Ovary (tissue), 7 donors: Measurements from ENCODE around the gene PWWP2B.

DNA sequence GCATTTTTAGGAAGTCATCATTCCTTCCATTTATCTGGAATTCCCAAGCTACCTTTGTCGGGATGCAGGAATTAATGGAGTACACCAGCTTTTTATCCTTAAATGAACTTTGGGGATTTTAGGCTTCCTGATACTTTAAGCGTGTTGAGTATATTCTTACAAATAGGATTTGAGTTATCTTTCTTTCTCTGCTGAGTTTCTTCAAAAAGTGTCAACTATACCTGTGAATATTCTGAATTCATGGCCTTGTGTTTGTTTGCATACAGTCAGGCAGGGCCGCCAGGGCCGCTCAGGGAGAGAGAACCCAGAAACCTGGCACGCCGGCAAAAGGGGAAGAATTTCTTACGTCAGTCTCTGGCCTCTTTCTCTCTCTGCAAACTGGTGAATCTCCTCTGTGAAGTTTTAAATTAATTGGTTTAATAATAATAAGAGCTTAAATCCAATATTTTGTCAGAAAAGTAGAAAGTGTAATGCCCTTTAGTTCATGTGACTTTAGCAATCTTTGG lies 29.3 kb upstream of the BNIP3 start:
- PRO-cap, 7 experiments: peak in 1 of 7 experiments; most common plus-strand start position 350 of the sequence (in 1); most common minus-strand start position 291 of the sequence (in 1)
- RAMPAGE, long total RNA, 2 experiments: no peak in any of the 2 experiments

DNA sequence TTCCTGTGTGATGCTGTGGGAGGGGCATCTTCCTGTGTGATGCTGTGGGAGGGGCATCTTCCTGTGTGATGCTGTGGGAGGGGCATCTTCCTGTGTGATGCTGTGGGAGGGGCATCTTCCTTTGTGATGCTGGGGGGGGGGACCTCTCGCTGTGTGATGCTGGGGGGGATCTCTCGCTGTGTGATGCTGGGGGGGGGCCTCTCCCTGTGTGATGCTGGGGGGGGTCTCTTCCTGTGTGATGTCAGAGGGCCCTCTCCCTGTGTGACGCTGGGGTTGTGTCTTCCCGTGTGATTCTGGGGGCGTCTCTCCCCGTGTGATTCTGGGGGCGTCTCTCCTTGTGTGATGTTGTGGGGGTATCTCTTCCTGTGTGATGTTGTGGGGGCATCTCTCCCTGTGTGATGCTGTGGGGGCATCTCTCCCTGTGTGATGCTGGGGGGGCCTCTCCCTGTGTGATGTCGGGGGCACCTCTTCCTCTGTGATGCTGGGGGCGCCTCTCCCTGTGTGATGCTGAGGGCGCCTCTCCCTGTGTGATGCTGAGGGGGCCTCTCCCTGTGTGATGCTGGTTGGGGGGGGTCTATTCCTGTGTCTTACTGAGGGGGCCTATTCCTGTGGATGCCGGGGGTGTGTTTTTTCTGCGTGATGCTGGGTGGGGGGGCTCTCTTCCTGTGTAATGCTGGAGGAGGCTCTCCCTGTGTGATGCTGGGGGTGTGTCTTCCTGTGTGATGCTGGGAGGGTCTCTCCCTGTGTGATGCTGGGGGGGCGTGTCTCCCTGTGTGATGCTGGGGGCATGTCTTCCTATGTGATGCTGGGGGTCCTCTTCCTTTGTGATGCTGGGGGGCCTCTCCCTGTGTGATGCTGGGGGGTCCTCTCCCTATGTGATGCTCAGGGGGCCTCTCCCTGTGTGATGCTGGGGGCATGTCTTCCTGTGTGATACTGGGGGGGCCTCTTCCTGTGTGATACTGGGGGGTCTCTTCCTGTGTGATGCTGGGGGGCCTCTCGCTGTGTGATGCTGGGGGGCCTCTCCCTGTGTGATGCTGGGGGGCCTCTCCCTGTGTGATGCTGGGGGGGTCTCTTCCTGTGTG lies 27.6 kb upstream of the DPYSL4 start:
- PRO-cap, 7 experiments: no peak in any of the 7 experiments
- RAMPAGE, long total RNA, 2 experiments: no peak in any of the 2 experiments

GRCh38 chr10:132163574-132163883 lies 23.2 kb upstream of the DPYSL4 start:
- PRO-cap, 7 experiments: no peak in any of the 7 experiments
- RAMPAGE, long total RNA, 2 experiments: no peak in any of the 2 experiments

DNA sequence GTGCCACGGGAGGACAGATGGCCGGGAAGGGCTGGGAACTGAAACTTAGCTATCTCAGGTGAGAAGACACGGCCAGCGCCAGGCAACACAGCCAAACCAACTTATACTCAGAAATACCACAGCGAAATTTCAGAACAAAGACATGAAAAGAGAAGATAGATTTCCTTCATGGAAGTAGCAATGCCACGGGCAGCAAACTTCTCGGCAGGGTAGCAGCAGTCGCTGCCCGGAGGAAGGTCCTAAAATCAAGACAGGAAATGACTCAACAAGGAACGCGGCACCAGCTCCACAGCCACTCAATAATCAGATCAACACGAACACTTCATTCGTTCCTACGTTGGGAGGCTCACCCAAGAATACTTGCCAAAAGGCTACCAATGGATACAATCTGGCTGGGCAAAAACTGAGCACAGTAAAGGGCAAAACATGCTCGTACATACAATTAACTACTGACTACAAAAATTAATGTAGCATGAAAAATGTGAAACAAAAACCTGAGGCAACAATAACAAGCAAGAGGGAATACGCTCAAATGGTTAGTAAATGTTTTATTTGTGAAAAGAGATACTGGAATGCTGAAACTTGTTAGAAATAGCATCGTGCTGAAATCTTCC lies 2.1 kb upstream of the LRRC27 start:
- PRO-cap, 7 experiments: no peak in any of the 7 experiments
- RAMPAGE, long total RNA, 2 experiments: no peak in any of the 2 experiments

DNA sequence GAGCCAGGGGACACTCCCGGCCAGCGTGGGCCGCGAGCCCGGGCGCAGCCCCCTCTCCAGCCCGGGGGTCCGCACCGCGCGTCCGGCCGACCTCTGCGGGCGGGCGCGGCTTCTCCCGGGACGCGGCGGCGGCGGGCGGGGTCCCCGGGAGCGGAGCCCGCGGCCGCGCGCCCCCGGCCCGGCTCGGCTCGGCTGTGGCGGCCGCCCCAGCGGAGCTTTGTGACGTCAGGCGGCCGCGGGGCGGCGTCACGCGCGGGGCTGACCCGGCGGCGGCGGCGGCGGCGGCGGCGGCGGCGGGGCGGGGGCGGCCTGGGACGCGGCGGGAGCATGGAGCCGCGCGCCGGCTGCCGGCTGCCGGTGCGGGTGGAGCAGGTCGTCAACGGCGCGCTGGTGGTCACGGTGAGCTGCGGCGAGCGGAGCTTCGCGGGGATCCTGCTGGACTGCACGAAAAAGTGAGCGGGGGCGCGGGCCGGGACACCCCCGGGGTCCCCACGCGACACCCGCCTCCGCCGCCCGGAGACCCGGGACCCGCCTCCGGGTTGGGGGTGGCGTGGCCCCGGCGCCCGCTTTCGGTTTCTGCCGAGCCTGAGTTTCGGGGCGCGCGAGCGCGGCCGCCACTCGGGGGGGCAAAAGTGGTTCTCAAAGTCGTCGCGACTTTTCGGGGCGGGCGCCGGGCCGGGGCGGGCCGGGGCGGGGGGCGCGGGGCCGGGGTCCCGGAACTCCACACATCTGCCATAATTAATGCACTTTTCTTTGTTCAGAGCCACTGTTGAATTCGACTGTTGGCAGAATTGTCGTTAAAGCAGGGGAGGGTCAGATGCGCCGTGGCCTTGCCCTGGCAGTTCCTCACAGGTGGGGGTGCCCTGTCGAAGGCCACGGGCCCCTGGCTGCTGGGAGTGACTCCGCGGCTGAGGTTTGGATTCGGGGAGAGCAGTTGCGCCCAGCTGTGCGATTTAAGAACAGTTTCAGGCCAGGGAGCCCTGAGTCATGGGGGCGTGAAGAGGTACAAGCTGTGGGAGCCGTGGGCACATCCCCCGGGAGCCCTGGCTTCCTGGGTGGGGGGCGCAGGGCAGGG lies at the start of gene PWWP2B:
Gene PWWP2B, plus strand, starts transcription at position 301 of the 1,075 bp plus-strand sequence.
- PRO-cap, 7 experiments: peak in 7 of 7 experiments; most common plus-strand start position 296 of the sequence (in 4); most common minus-strand start position 196 of the sequence (in 6)
- RAMPAGE, long total RNA, 2 experiments: no peak in any of the 2 experiments

- PRO-cap, 7 experiments: no peak in any of the 7 experiments
- RAMPAGE, long total RNA, 2 experiments: no peak in any of the 2 experiments
Measured at GRCh38 chr10:132506649-132507148, 30.9 kb upstream of the INPP5A start.

- PRO-cap, 7 experiments: peak in 2 of 7 experiments; most common minus-strand start chr10:132515833 (in 2)
- RAMPAGE, long total RNA, 2 experiments: no peak in any of the 2 experiments
Measured at GRCh38 chr10:132515663-132516033, 21.9 kb upstream of the INPP5A start.

DNA sequence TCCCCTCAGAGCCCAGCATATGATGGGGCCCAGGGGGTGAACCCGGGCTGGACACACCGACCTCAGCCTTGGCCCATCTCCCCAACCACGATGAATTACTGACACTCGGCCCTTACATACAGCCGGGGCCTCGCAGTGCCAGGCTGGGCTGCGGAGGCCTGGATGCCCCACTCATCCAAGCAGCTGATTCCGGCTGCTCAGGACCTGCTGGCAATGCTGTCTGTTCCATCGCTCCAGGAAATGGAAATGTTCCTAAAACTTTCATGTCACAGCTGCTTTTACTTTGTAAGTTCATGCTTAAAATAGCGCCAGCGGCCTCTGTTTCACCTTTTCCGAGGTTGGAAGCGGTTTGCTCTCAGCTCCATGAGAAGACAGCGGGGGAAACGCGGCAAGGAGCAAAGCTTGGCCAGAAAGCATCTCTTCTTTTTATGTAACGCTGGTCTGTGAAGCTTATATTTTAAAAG lies 17.2 kb upstream of the INPP5A start:
- PRO-cap, 7 experiments: peak in 6 of 7 experiments; most common plus-strand start position 370 of the sequence (in 2); most common minus-strand start position 254 of the sequence (in 3)
- RAMPAGE, long total RNA, 2 experiments: no peak in any of the 2 experiments

GRCh38 chr10:132536053-132536693 lies 1.4 kb upstream of the INPP5A start:
- PRO-cap, 7 experiments: no peak in any of the 7 experiments
- RAMPAGE, long total RNA, 2 experiments: no peak in any of the 2 experiments

DNA sequence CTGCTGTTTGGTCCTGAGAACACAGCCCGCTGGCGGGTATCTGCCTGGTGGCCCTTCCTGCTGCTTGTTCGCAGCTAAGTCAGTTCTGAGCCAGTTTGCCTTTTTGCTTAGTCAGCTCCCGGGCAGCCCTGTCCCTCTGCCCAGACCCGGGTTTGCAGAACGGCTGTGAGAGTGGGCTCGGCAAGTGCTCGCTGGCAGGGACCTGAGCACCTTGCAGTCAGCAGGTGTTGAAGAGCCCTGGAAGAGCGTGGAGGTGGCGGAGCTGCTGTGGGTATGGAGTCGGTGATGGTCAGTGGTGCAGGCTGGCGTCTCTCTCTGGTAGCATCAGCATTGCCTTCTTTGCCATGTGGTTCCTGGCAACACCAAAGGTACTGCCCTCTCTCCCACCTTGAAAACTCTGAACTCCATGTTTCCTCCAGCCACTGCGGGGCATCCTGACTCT lies 4.6 kb downstream of the INPP5A start:
- PRO-cap, 7 experiments: no peak in any of the 7 experiments
- RAMPAGE, long total RNA, 2 experiments: no peak in any of the 2 experiments

GRCh38 chr10:132591588-132592069 lies 54.0 kb downstream of the INPP5A start:
- PRO-cap, 7 experiments: no peak in any of the 7 experiments
- RAMPAGE, long total RNA, 2 experiments: no peak in any of the 2 experiments

GRCh38 chr10:132666091-132666592 lies 119.8 kb downstream of the NKX6-2 start:
- PRO-cap, 7 experiments: no peak in any of the 7 experiments
- RAMPAGE, long total RNA, 2 experiments: no peak in any of the 2 experiments

DNA sequence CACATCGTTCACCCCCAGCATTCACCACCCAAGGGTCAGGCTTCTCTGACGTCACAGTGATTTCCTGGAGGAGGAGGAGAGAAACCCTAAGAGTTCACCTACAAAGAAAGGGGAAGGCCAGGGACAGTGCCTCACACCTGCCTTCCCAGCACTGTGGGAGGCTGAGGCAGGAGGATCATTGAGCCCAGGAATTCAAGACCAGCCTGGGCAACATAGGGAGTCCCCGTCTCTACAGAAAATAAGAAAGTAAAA lies 45.2 kb downstream of the NKX6-2 start:
- PRO-cap, 7 experiments: no peak in any of the 7 experiments
- RAMPAGE, long total RNA, 2 experiments: no peak in any of the 2 experiments

DNA sequence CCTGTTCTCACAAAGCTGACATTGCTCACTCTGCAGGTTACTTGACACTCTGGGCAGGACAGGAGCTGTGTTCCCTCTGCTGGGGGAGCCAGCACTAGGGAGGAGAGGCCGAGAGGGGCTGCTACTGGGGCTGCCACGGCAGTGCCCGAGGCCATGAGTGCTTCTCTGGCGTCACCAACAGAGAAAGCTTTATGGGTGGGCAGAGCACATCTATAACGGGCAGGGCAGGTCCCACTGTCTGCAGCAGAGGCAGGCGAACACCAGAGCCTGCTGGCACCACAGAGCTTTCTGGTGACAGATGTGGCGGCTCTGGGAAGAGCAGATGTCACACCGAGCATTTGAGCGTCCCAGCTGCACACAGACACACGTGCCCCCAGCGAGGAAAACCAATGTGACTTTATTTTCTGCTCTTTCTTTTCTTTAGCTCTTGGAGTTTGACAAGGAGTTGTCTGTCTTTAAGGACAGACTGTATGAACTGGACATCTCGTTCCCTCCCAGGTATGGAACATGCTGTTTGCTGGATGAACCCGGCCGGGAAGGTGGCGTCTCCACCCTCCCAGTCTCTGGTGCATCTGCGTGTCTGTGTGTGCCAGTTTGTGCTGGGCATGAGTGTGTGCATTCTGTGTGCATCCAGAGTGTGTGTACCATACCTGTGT lies 20.5 kb downstream of the NKX6-2 start:
- PRO-cap, 7 experiments: no peak in any of the 7 experiments
- RAMPAGE, long total RNA, 2 experiments: no peak in any of the 2 experiments

DNA sequence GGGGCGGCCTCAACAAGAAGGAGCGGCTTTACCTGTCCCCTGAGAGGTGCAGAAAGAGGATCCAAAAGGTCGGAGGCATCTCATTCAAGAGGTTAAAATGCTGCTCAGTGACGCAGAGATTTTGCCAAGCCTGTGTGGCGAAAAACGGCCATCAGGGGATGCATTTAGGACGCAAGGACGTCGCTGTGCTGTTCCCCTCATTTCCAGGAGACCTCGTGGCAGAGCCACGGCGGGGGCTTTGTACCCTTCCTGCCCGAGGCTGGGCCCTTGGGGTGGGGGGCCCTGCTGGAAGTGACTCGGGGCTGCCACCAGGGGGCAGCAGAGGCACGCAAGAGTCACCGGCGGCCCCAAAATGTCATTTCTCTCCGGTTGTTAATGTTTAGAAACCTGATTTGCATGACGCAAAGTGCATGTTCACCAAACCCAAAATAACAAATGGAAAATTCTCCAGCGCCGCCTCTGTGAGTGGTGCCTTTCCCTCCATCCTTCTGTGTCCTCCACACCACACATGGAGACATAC lies 50.9 kb upstream of the NKX6-2 start:
- PRO-cap, 7 experiments: no peak in any of the 7 experiments
- RAMPAGE, long total RNA, 2 experiments: no peak in any of the 2 experiments

GRCh38 chr10:132903107-132903547 lies 39.2 kb downstream of the CFAP46 start:
- PRO-cap, 7 experiments: no peak in any of the 7 experiments
- RAMPAGE, long total RNA, 2 experiments: no peak in any of the 2 experiments

DNA sequence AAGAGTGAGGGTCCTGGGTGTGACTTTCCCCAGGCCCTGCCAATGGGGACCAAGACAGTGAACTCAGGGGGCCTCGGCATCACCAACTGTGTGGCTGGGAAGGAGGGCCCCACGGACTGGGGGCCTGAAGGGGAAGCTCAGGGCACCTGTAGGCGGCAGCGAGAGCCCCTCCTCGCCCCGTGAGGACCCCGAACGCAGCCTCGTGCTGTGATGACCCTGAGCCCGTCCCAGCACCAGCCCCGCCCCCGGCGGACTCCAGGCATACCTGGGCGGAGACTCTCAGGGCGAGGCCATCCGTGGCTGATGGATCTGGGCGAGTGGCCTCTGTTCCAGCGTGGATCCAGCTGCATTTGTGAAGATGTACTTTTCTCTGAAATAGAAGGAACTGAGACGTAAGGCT lies 50.4 kb upstream of the CFAP46 start:
- PRO-cap, 7 experiments: no peak in any of the 7 experiments
- RAMPAGE, long total RNA, 2 experiments: no peak in any of the 2 experiments

- PRO-cap, 7 experiments: no peak in any of the 7 experiments
- RAMPAGE, long total RNA, 2 experiments: no peak in any of the 2 experiments
Measured at GRCh38 chr10:133062802-133063001, 25.0 kb upstream of the ADGRA1 start.

DNA sequence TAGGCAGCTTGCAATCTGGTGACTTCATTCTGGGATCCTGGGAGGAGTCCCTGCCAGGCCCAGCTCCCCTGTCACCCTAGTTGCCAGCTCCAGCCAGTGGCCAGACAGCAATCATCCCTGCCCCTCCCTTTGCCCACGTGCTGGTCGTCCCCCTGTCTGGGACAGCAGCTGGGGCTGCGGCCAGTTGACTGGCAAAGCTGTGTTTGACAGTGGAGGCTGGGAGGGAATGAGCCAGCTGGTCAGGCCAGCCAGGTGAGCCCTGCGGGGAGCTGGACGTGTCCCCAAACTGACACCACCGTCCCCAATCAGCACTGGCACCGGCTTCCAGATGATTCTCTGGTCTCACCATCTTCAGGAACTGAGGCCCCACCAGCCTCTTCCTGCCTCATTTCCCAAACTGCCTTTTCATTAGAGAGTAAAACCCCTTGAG lies 30.1 kb downstream of the ADGRA1 start:
- PRO-cap, 7 experiments: no peak in any of the 7 experiments
- RAMPAGE, long total RNA, 2 experiments: no peak in any of the 2 experiments

- PRO-cap, 7 experiments: no peak in any of the 7 experiments
- RAMPAGE, long total RNA, 2 experiments: no peak in any of the 2 experiments
Measured at GRCh38 chr10:133151585-133152174, 8.3 kb upstream of the KNDC1 start.